GM12891 (cell line): ENCODE data around the genes CFAP52, MYH2 and MYH3.

GRCh38 chr17:8745579-8746458, 1.2 kb upstream of the CCDC42 start:
- RRBS, result 2% methylated on average over 12 of the region's 69 CpGs

DNA sequence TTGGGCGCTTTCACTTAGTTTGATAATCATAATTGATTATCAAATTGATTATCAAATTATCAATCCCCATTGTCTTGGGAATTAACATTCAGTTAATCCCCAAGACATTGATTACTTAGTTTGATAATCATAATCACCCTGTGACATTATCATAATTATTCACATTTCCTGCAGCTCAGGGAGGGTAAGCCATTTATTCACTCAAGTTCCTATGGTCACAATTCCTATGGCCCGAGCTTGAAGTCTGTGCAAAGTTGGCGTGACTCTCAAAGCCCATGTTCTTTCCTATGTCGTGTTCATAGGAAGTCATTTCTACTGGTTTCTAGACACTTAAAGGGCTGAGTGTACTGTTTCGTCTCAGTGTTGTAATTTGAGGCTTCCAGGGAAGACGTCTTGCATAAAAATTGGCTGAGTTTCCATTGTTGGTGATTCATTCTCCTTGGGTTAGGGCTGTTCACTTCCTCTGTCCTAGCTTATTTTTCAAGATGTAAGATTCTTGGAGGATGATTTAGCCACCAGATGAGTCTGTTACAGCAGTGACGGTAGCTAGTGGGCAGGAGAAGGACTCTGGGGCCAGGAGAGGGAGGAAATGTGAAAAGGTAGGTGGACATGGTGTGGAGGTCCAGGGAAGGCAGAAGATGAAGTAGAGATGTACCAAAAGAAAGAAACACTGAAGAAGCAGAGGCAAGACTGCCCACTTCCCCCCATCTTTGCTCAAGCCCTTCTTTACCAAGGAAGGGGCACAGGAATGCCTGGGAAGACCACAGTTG, 43.1 kb downstream of the PIK3R5 start:
- RRBS, result no CpG with 5 or more reads among the region's 7 CpGs

- RRBS, result no CpG with 5 or more reads among the region's 8 CpGs
Measured at GRCh38 chr17:8960461-8961068, 4.9 kb downstream of the PIK3R5 start.

GRCh38 chr17:9022021-9022985, 993 bp downstream of the NTN1 start:
- RRBS, result 11% methylated on average over 46 of the region's 122 CpGs

DNA sequence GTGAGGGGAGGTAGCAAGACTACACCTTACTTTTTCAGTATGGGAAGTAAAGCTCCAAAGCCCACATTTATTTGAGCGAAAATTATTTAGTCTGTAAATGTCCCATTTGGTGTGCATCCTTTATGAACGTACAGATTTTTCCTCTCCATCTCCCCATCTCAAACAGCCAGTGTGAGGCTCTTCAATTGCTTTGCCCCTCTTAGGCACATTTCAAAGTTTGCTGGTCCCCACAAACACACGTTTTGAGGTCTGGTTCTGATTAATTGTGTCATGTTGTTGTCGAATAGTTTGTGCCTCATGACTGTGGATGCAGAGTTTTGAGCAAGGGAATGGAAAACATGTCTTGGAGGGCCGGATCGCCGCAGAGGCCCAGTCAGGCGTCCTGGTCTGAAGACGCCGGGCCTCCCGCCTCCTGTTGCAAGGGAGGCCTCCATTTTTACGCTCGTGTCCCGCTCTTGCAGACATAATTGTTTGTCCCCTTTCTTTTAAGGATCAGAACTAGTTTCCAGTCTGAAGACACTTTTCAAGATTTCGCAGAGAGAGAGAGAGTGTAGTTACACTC, 3.1 kb downstream of the NTN1 start:
- RRBS, result 57% methylated on average over 6 of the region's 15 CpGs

- RRBS, result no CpG with 5 or more reads among the region's 17 CpGs
Measured at GRCh38 chr17:9218828-9219349, 197.6 kb downstream of the NTN1 start.

DNA sequence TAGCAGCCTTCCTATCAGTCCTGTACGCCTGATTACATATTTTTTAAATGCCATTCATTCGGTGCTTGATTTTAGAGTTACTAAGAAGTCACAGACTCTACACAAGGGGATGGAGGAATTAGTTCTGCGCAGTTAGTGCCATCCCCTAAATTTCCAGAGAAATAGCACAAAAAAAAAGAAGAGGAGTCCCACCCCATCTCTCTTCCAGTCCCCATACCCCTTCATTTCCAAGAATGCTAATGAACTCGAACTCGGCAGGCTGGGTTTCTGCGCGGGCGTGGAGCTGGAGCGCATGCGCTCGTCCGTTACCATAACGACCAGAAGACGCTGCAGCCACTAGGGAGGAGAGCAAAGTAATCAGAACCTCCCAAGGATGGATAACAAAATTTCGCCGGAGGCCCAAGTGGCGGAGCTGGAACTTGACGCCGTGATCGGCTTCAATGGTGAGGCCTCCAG, at the start of gene CFAP52:
Gene CFAP52, plus strand, starts transcription at position 320 of the 456 bp plus-strand sequence.
- RRBS, result no CpG with 5 or more reads among the region's 20 CpGs

GRCh38 chr17:10014126-10014743, 109.2 kb upstream of the RCVRN start:
- RRBS, result no CpG with 5 or more reads among the region's 13 CpGs

- RRBS, result no CpG with 5 or more reads among the region's 10 CpGs
Measured at GRCh38 chr17:10051248-10051606, 146.2 kb upstream of the RCVRN start.

GRCh38 chr17:10127130-10127586, 71.2 kb downstream of the GAS7 start:
- RRBS, result no CpG with 5 or more reads among the region's 9 CpGs

GRCh38 chr17:10340147-10340479, 32.7 kb downstream of the MYH13 start:
- RRBS, result no CpG with 5 or more reads among the region's 8 CpGs

DNA sequence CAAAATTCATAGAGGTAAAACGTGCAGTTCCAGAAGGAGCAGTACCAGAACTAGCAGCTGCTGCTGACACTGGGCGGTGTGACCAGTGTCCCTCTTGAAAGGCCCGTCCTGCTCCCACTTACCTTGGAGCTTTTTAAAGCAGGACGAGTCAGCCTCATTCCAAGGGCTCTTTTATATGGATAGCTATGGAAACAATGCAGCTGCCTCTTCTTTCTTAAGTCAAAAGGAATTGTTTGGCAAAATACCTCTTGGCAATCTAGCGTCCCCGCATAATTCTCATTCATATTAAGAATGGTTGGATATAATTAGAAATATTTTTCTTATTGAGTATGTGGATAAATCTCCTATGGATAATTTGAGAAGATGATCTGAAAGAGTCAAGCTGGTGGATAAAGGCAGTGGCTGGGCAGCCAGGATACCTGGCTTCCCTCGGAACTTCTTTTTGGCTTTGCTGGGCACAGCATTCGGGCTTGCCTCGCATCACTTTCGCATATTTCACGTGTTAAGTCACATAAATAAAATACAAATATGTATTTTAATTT, at the start of gene MYH2:
Gene MYH2, minus strand, starts transcription at position 145 of the 542 bp plus-strand sequence.
- RRBS, result no CpG with 5 or more reads among the region's 11 CpGs

GRCh38 chr17:10656934-10657434, at the start of gene MYH3:
MYH3 (minus strand) TSS chr17:10657309.
- RRBS, result 65% methylated on average over 3 of the region's 13 CpGs

DNA sequence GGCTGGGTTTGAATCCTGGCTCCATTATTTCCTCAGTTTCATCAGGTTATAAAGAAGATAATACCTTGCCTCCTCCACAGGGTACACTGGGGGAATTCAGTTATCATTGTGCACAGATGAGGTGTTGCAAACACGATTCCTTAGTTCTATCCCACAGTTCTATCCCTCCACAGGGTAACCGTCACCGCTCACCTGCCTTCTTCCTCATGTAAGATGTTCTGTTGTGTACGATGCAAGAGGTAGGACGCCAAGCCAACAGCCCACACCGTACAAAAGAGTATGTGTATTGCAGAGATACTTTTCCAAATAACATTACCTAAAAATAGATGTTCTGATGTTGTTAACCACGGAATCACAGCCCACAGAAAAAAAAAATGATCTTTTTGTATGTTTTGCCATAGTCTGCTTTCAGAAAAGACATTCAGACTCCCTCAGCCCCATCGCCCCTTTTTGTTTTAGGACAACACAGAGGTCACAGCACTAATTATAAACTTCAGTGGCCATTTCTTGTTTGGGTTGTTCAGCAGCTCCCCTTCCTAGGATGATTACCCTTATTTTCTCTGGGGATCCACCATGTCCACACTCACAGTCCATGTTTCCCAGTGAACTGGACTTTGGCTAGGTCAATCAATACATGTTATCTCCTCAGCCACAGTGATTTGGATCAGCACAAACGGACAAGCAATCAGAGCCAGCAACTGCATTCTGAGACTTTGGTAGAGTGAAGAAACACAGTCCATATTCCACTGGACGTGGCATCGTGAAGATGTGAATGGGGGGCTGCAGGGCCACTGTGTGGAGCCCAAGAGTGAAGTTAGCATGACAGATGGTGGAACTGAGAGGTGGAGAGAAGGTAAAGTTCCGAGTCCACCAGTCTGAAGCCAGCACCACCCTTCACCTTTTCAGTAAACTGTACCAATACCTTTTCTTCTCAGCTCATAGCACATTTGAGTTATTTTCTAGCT, 4.7 kb downstream of the TMEM220 start:
- RRBS, result no CpG with 5 or more reads among the region's 12 CpGs

GRCh38 chr17:10737804-10738388, 8.1 kb upstream of the TMEM220 start:
- RRBS, result no CpG with 5 or more reads among the region's 3 CpGs

DNA sequence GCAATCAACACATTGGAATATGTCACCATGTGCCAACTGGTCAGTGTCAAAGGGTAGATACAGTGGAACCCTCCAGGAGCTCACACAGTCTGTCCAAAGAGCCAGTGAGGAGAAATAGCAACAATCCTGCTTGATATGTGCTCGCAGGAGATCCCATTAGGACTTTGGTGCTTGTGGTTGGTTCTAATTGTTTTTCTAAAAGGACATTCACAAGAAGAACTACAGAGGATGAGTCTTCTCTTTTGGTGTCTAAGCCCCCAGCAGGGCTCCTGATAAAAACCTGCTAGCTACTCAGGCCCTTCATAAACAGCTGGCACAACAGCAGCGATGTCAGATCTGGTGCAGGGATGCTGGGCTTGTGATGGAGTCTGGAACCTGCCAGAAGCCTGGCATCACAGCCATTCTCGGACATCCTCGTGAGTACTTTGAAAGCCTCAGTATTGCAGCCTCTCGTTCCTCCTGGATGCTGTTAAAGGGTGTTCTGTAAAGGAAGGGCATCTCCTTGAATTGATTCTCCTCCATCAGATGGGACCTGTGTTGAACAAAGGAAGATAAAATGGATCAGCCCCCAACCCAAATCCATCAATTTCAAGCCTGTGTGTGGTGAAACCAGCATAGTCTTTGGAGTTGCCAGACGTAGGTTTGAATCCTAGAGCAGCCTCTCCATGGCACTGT, 8.3 kb downstream of the TMEM238L start:
- RRBS, result no CpG with 5 or more reads among the region's 6 CpGs

DNA sequence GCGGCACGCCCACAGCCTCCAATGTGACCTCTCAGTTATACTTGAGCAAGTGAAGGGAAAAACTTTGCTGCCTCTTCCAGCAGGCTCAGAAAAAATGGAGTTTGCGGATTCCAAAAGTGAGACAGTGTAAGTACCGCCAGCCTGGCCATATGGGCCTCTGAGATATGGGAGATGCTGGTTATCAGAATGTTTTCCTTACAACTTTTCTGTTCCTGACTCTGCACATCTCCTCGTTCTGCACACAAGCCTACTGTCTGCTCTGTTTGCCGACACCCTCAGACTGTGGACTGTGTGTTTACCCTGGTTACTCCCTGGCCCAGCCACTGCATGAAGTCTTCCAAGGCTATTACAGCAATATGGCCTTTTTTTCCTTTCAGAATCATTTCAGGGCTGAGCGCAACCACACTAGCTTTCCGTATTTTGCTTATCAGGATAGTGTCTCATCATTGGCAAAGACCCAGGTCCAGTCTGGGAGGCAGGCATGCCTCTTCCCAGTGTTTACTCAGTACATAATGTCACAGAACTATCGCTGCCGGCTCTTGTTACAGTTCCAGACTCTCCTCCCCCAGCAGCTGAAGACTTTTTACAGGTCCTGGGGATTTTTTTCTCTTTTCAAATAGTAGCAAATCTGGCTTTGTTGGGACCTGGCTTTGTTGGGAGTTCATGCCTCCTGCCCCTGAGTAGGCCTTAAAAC, 10.1 kb downstream of the DNAH9 start:
- RRBS, result no CpG with 5 or more reads among the region's 10 CpGs

DNA sequence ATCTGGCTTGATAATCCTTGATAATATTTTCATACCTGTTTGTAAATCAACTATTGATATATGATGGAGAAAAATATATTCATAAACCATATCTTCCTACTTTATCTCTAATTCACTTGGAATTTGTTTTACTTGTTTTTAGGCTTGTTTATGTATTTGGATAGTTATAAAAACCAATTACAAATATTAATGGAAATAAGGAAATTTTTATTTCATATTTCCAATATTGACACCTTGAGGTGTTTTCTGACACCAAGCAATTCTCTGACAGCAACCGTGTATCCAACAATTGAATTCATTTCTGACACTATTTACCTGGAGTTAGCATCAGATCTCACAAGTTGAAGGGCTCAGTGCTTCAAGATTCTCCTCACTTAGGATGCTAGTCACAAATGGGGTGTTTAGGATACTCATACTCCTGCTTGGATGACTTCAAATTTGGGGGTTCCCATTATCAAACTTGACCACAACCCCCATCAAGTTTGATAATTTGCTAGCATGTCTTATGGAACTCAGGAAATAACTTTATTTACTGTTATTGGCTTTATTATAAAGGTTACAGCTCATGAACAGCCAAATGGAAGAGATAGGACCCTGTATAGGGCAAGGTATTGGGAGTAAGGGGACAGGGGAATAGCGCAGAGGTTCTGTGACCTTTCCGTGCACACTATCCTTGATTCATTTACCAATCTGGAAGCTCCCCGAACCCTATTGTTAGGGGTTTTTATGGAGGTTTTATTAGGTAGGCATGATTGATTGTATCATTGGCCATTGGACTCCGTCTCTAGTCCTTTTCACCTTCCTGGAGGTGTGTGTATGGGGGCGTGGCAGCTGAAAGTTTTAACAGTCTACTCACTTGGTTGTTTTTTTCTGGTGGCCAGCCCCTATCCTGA, 22.7 kb downstream of the MAP2K4 start:
- RRBS, result no CpG with 5 or more reads among the region's 6 CpGs

DNA sequence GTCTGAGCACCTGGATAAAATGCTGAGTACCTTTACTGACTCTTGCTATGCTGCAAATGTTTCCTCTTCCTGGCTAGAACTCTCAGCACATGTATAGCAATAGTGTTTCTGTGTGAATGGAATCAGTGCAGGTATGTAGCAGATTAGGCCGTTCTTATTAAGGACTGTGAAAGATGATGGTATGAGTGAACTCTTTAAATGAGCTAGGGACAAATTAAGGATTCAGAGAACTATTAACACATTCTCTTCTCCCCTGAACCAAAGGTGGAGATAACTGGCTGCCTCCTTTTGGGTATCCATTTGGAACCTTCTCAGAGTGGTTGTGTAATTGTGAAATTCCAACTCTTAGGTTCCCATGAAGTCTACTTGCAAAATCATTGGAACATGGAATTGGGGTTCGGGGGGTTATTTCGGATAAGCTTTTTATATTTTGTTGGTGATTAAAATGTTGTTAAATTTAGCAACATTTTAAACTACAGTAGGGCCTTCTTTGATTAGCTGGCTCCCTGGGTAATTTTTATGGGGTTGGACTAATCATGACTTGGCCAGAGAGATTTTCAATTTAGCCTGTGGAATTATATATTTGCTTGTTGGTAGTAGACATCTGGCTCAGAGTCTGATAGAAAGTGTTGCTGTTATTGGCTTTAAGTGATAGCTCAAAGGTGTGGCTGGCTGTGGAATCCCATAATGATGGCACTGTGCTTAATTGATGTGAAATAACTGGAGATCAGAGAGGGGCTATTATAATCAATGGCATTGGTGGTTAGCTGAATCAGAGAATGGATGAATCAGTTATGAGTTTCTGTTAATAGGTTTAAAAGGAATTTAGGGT, 25.5 kb downstream of the MAP2K4 start:
- RRBS, result no CpG with 5 or more reads among the region's 3 CpGs

DNA sequence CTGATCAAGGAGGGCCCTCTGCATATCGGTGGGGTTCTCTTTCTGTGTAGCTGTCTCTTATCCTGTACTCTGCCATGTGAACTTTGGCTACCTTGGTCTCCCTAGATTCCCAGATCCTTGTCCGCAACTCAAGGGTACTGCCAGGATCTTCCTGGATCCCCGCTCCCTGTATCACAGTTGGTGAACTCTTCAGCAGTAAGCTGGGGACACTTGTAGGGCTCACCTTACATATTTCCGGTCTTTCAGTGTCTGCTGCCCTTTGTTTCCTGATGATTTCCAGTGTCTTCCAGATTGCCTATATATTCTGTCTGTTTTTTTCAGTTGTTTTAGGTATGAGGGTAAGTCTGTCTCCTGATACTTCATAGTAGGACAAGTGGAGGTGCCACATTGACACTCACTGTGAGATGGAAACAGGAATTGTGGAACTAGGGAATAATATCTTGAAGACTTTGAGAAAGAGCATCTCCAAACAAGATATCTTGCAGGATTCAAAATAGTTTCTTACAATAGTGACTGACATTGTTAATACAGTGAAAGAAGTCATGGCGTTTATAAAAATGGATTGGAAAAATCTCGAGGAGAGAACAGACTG, 54.1 kb downstream of the MAP2K4 start:
- RRBS, result no CpG with 5 or more reads among the region's 6 CpGs